A172 (cell line): ENCODE data around the genes BAZ2B and CD302.

- RAMPAGE, long total RNA, result no peak
Measured at GRCh38 chr2:157899015-157899818, 23.1 kb upstream of the ACVR1 start.

GRCh38 chr2:158056952-158057485, 44.7 kb upstream of the UPP2 start:
- RAMPAGE, long total RNA, result no peak

- RAMPAGE, long total RNA, result no peak
Measured at GRCh38 chr2:158063249-158063572, 38.5 kb upstream of the UPP2 start.

DNA sequence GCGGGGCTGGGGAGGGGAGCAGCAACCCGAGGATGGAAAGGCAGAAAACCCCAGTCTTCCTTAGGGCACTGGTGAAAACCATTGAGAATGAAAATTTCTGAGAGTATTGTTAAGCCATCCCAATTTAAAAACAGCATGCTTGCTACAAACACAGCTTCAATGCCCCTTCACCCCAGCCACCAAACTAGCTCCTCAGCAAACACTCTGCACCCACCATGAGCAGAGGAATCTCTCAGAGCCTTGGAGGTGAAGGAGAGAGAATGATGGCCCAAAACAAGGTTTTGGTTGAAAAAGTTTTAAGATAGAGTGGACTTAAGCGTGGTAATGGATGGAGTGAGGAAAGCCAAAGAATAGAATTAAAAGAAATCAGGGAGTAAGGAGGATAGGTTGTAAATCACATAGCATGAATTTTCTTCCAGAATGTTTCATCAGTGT, 14.1 kb downstream of the PKP4 start:
- RAMPAGE, long total RNA, result no peak

DNA sequence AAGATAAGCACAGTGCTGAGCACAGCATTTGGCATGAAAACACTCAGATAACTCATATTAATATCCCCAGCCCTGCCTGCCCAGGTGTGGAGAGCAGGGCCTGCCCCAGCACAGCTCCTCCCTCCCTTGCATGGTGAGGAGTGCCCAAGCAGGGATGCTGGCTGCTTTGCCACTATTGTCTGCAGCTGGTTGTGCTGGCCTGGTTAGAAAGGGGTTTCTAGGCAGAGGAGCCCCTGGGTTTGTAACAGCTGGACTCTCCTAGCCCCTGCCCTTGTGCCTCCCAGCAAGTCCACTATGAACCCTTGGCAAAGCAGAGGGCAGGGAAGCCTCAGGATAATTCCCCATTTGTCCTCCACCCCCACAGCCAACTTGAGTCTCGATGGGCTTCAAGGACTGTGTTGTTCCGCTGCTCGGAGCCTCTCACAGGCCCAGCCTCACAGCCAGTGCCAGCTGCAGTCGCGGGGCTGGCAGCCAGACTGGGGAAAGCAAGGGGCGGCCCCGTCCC, 72.1 kb upstream of the DAPL1 start:
- RAMPAGE, long total RNA, result no peak

DNA sequence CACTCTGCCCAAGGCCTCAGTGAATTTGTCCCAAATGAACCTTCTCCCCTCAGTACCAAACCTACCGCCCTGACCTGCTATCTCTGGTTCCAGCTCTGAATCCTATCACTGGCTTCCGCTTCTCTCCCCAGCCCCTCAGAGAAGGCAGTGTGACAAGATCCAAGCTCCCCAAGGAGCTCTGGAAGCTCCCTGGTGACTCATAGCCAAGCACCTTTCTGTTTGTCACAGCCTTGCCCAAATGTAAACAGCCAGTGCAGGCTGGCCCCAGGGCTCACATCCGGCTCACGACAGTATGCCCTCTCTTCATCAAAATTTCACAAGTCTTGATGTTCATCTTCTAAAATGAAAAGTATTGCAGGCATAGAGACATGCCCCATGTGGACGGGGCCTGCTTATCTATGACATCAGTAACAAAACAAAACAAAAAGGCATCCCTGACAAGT, 71.2 kb upstream of the DAPL1 start:
- RAMPAGE, long total RNA, result no peak

DNA sequence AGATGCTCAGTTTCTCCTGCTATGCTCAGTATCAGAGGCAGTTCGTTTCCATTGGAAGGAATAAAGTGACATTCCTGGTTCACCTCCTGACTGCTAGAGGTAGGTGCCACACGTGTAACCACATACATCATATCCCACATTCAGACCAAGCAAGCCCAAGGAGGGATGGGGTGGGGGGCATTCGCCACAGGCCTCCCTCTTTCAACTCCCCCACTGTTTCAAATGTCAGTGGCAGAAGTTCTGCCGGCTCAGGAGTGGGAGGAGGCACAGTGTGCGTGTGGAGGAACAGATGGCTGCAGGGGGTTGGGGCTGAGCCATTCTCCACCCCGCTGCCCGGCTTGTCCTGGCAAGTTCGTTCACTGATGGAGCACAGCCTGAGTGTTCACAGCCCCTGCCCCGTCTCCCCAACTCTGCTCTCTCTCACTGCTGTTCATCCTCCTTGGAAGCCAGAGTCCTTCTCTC, 75.4 kb upstream of the TANC1 start:
- RAMPAGE, long total RNA, result no peak

DNA sequence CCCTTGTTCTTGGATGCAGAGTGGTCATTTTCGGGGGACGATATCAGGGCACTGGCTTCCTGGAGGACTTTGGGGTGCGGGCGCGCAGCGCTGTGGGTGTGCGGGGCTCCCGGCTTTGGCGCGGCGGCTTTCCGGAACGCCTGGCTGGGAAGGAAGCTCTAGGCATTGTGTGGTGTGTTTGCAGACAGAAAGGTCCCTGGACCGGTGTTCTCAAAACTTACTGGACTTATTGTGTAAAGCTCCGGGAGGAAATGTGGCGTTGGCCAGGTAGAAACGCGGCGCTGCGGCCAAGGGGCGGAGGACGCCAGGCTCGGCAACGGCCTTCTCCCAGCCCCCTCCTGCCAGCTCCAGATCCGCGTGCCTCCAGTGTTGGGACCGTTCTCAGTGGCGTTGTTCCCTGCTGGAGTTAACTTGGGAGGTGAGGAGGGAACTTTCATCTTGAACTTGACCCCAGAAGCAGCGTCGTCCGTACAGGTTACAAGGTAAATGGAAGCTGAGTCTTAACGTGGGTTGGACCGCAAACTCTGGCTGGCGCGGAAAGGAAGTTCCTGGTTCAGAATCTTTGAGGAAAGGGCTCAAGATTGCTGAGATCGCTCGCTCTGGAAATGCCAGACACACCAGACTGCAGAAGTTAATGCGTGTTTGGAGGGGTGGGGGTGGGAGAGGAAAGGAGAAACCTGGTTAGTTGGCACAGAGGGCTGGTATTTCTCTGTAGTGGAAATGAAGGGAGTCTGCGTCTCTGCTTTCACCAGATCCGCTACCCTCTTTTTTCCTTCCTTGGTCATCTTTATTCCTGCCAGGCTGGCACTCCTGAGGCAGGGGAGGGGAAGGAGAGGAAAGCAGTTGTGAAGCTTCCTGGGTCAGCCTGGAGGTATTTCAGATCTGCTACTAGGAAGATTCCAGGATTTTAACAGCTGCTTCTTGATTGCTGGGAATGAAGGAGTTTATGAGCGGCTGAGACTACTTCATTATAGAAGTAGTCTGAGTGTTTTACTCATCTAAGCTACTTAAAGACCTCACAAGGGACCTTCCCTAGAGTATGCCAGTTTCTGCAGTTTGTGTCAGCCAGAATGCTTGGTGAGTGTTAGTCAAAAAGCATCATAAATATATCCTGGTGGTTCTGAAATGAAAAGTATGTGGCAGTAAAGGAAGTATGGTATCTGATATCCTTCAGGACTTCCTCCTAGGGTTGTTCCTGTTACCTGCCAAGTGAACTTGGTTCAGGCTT, 1.5 kb downstream of the TANC1 start:
- RAMPAGE, long total RNA, result no peak

- RAMPAGE, long total RNA, result no peak
Measured at GRCh38 chr2:159090325-159090875, 122.0 kb downstream of the TANC1 start.

GRCh38 chr2:159141165-159141740, 145.2 kb downstream of the WDSUB1 start:
- RAMPAGE, long total RNA, result no peak

DNA sequence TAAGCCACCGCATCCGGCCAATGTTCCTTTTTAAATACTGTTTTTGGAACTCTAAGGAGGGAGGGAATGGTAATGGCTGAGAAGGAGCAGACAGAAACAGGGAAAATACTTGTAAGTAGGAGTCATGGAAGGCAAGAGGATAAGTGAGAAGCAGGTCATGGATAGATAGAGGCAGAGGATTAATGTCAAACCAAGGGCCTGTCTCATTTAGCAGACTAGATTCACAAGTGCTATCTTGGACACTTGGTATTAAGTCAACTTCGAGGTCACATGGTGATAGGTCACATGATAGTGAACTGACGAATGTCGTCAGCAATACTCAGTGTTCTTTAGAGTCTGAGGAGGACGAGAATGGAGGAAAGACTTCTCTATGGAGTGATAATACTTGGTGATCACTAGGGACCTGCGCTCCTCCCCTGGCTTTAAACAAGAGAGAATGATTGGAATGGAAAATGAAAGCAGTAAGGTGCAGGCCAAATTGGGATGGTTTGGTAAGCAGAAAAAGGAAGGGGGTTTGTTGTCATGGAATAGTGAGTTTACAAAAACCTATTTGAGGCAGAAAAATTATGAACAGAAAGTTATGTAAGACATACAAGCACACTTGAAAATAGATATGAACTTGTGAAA, 141.7 kb downstream of the WDSUB1 start:
- RAMPAGE, long total RNA, result no peak

GRCh38 chr2:159202535-159203143, 83.9 kb downstream of the WDSUB1 start:
- RAMPAGE, long total RNA, result no peak

DNA sequence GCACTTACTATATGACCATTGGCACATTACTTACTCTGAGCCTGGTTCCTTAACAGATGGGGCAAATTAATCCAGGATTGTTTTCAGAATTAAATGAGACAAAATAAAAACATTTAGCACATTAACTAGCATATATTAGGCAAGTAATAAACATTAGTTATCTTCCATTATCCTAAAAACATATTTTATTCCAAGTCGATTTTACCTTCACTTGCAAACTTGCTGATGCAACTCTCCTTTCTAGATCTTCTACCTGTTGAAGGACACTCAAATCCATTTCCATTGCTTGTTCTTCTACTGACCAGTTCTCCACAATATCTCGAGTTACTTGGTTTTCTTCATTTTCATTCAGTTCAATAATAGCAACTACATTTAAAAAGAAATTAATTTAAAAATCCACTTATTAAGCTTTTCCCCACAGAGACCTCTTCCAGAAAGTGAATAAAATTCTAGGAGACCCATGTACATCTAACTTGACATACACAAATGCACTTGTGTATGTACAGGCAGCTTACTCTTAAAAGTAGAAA, 60.8 kb upstream of the WDSUB1 start:
- RAMPAGE, long total RNA, result no peak

GRCh38 chr2:159385014-159385404, 98.5 kb upstream of the WDSUB1 start:
- RAMPAGE, long total RNA, result no peak

GRCh38 chr2:159603431-159604281, 12.7 kb downstream of the BAZ2B start:
- RAMPAGE, long total RNA, result no peak

DNA sequence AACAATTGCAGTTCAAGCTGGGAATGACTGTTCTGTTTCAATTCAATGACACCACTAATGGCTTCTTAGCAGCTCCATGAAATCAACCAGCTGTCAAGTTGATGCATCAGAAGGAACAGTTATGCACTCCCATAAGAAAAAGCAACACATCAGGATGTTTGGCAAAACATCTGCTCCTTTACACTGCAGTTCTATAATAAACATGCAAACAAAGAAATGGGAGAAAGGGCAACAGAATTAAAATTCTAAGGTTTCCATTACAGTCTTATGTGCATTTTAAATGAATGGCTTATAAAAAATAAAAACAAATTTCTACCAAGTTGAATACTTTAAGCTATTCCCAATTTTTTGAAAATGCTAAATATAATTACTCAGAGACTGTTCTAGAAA, 3.7 kb downstream of the BAZ2B start:
- RAMPAGE, long total RNA, result no peak

GRCh38 chr2:159616252-159616871, at the start of gene BAZ2B:
Gene BAZ2B, minus strand, starts transcription at chr2:159616548.
- RAMPAGE, long total RNA, result start-site peak on the minus strand at chr2:159616341-159616580, 14 and 33 reads in 2 replicates

DNA sequence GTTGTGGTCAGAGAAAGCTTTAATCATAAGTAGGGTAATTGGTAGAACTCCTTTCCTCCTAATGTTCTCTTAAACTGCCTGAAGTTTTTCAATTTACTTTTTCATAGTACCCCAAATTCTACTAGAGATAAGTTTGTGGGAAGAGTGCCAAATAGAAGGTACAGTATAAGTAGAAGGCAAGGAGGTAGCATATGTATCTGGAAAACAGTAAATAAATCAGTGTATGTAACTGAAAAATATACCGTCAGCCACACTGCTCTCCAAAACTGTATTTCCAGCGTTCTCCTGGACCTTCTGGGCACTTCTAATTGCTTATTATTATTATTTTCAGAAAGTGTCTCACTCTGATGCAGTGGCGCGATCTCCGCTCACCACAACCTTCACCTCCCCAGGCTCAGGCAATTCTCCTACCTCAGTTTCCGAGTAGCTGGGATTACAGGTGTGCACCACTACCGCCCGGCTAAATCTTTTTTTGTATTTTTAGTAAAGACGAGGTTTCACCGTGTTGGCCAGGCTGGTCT, 6.4 kb downstream of the MARCHF7 start:
- RAMPAGE, long total RNA, result no peak

GRCh38 chr2:159738468-159738854, 26.2 kb downstream of the MARCHF7 start:
- RAMPAGE, long total RNA, result no peak

DNA sequence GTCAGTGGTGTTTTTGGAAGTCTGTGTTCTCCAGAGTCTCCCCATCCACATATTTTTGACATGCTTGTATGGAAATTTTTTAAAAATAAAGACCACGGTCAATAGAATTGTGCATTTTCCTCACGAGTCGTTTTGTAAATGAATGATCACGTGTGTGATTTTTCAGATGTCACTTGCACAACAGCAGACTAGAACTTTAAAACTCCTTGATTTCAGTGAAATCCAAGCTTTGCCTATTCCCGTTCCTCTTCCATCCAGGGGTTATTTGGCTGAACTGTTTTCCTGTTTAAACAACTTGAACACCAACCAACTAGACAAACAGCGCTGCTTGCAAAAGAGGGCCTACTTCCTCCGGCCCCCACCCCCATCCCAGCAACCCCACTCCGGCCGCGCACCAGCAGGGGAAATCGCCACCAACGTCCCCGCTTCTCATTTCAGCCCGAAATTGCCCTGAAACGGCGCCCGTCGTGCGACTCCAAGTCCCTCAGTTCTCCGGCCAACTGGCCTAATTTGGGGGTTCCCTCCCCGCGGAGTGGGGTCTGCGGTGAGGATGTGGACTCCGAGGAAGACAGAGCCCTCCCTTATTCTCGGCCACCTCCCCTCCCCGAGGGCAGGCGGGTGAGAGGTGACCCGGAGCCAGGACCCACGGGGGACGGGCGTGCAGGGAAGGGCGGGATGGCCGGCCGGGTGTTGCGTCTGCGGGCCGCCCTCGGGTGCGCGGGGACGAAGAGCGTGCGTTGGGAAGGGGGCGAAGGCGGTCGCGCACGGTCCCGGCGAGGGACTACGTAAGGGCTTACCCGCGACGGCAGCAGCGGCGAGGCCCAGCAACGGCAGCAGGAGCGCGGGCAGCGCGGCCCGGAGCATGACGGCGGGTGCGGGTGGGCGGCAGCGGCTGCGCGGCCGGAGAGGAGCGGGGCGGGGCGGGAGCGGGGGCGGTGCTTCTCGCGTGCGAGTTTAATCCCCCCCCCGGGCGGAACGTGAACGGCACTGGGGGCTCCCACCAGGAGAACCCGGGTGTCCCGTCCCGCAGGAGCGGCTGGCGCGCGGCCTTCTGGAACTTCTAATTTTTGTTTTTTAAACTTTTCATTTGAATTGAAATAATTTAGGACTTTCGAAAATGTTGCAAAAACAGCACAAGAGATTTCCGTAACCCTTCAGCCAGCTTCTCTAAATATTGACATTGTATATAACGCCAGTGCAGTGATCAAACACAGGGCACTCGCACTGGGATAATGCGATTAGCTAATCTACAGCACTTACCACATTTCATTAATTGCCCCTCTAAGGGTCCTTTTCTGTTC, at the start of gene CD302:
Gene CD302, minus strand, starts transcription at position 874 of the 1,301 bp plus-strand sequence.
- RAMPAGE, long total RNA, result start-site peak on the minus strand centred at position 858 of the sequence, 45 bp wide, 103 and 299 reads in 2 replicates